ENCODE measurements around a stretch of chr17.

- PRO-cap, result no peak
Measured at GRCh38 chr17:79372766-79373172, 238.1 kb downstream of the RBFOX3 start.

- PRO-cap, result no peak
Measured at GRCh38 chr17:79432997-79433216, 177.9 kb downstream of the RBFOX3 start.

- PRO-cap, result no peak
Measured at GRCh38 chr17:79618281-79618703, 7.4 kb upstream of the RBFOX3 start.

DNA sequence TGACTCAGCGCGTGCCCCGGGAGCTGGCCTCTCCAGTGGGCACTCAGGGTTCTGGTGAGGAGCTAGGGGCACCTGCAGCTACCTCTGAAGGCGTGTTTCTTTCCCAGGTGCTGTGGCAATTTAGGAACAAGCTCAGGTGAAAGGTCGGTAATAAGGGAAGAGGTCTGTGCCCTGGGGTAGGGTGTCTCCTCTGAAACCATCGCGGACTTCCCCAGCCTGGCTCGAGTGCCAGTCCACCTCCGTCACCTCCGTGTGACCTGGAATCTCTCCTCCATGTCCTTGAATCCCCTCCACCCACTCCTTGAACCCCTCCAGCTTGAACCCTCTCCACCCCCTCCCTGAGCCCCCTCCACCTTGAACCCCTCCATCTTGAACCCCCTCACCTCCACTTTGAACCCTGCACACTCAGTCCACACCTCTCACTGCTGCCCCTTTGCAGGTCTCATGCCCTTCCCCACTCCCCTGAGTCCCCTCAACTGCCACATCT is 51.6 kb upstream of the ENPP7 start:
- PRO-cap, result no peak

- PRO-cap, result no peak
Measured at GRCh38 chr17:79786326-79787055, 8.5 kb downstream of the CBX2 start.

- PRO-cap, result no peak
Measured at GRCh38 chr17:79832427-79833203, 6.6 kb downstream of the CBX4 start.

- PRO-cap, result no peak
Measured at GRCh38 chr17:79835227-79835913, 3.9 kb downstream of the CBX4 start.

DNA sequence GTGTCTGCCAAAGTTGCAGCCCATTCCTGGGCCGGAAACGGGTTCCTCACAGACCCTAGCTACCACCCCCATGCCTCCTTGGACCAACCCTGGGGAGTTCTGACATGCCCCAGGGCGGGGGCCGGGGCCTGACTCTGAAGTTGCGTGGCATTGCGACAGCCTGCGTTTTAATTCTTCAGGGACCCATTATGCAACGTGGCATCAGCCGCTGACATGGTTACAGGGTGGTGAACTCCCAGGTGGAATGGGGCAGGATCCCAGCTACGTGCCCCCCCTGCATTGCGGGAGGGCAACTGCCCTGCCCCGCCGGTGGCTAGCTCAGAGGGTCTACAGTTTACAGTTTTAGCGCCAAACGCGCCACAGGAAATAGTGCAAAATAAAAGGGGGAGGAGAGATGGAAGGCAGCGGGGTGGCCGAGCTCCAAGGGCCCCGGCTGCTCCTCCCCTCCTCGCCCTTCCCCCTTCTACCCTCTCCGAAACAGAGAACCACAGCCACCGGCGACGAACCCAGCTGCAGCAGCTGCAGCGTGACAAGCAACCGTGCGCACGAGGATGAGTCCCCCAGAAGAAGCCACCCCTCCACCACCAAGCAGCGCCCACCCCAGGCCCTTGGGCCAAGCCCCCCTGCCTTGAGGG is 2.5 kb downstream of the CBX4 start:
- PRO-cap, result bidirectional peak, plus-strand start at position 518 of the sequence, minus-strand start at position 451 of the sequence

- PRO-cap, result no peak
Measured at GRCh38 chr17:79841402-79842504, 2.5 kb upstream of the CBX4 start.

- PRO-cap, result no peak
Measured at GRCh38 chr17:79851441-79851864, 12.2 kb upstream of the CBX4 start.

- PRO-cap, result no peak
Measured at GRCh38 chr17:79897658-79898224, 58.5 kb upstream of the CBX4 start.

- PRO-cap, result no peak
Measured at GRCh38 chr17:79935348-79935845, 96.2 kb upstream of the CBX4 start.

DNA sequence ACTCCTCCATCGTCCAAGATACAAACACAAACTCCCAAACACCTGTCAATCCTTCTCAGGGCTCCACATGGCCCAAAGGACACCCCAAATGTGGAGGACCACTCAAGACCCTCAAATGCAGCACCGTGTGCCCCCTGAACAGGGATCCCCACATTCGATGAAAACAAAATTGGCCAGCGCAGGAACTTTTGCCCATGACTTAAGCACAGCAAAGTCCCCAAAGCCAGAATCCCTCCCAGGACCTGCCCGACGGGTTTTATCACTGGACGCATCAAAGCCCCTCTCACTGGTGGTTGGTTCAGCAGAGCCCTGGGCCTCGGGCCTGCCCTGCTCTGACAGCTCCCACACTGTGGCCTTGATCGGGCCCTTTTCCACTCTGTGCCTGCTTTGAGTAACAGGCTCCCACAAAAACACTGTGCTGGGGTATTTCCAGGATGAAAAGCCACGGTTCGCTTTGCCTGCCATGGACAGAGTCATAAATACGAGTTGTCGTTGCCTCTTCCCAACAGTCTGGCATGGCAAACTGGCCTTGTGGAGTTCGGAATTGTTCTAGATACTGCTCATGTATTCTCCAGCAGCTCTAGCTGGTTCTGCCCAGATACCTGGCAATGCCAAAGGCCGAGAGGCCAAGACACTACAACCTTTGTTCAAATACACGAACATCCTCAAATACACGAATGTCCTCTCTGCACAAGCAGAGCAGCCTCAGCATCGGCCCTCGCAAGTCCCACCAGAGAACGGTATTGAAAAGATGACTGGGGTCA is 46.4 kb downstream of the TBC1D16 start:
- PRO-cap, result no peak

- PRO-cap, result no peak
Measured at GRCh38 chr17:80068669-80069097, 32.2 kb downstream of the CCDC40 start.

DNA sequence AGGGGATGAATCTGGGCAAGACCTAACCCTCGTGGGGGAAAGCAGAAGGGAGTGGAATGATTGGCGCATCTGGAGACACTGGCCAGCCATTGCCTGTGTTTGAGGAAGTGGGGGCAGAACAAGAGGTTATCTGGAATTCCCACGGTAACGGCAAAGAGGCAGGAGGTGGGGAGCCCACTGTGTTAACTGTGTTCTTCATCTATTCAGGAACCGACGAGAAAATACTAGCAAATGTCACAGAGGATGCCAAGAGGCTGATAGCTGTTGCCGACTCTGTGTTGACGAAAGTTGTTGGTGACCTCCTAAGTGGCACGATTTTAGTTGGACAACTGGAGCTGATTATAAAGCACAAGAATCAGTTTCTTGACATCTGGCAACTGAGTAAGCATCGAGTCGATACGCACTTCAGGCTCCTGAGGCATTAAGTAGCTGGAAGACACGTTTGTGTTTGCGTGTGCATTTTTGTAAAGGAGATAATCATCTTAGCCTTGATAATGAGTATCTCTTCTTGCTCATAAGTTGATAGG is 67.0 kb downstream of the RNF213 start:
- PRO-cap, result no peak

GRCh38 chr17:80414622-80414931 is 390 bp upstream of the ENDOV start:
- PRO-cap, result no peak

GRCh38 chr17:80474218-80475013 is 2.0 kb downstream of the NPTX1 start:
- PRO-cap, result no peak

DNA sequence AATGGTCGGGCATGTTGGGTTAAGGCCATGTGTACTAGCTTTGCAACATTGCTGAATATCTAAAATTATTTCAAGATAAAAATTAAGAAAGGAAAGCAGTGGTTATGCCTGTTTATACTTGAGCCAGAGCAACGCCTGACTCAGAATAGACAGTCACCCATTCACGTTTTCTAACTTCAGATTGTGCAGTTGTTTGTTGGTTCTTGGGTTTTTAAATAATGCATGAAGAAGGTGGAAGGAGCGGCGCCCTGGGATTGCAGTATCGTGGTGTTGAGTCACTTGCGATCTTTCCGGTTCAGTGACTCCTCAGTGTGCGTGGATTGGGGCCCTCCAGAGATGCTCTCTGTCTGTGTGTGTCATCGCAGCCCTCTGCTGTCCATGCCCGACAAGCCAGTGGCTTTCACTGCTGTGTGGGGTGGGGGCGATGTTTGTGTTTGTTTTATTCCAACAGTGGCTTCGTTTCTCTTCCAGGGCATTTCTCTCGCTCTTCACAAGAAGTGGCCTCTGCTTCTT is 133.9 kb downstream of the RPTOR start:
- PRO-cap, result no peak

GRCh38 chr17:80718428-80718975 is 173.9 kb downstream of the RPTOR start:
- PRO-cap, result no peak

DNA sequence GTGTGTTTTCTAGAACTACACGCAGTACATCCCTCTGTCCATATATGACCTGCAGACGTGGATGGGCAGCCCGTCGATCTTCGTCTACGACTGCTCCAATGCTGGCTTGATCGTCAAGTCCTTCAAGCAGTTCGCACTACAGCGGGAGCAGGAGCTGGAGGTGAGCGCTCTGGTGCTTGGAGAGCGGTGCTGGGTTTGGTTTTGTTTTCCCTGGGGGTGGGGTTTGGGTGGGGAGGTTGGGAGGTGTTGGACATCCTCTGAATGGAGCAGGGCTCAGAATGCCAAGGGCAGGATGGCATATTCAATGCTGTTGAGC is 185.9 kb downstream of the RPTOR start:
- PRO-cap, result no peak